Mesothelial cell of epicardium (in vitro differentiated cells): ENCODE results near the genes PPP1R13B and RD3L.

DNA sequence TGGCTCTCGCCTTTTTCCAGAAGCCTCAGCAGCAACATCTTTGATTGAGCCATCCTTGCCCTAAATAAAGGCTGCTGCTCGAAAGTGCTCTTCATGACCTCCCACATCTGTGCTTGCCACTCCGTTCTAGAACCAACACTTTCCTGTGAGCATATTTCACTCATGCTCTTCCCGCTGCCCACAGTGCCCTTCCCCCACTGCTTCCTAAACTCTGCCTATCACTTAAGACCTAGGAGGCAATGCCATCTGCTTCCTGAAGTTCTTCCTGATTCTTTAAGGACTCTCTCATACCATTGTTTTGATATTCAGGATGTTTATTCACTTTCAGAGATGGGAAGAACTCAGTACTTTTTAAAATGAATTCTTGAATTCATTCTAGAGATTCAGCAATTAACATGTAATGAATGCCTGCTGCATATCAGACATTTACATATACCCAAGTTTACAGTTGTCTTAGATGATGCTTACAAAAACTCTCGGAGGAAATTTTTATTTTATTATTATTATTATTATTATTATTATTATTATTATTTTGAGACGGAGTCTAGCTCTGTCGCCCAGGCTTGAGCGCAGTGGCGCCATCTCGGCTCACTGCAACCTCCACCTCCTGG is 50.0 kb downstream of the ZFYVE21 start:
- PRO-cap = no peak

- PRO-cap = bidirectional peak, plus-strand start at chr14:103847729, minus-strand start at chr14:103847575
Measured at GRCh38 chr14:103847429-103848230, at the start of gene PPP1R13B. PPP1R13B (minus strand) TSS chr14:103847575.

GRCh38 chr14:103942258-103942887 is at the start of gene RD3L:
RD3L (minus strand) TSS chr14:103942529.
- PRO-cap = no peak

DNA sequence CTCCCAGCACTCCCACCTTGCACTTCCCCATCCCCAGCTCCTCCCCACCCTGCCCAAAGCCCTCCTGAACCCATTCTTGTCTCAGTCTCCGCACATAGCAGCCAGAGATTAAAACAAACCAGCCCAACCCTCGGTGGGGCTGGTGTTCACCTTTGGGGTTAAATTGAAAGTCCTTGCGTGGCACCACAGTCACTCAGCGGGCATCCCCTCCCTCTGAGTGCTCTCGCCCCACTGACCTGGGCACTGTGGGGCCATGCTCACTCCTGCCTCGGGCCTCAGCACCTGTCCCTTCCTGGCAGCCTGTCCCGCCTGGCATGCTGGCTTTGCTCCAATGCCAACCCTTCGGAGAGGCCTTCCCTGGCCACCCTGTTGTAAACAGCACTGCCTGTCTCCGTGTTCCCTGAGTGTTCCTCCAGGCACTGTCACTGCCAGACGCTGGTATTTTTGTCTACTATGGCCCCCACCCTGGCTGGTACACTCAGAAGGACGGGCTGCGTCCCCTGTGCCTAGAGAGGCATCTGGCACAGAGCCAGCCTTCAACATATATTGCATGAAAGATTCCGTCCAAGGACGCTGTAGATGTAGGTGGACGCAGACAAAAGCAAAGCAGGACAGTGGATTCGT is 2.8 kb upstream of the ASPG start:
- PRO-cap = no peak

GRCh38 chr14:104149612-104150189 is 11.3 kb downstream of the KIF26A start:
- PRO-cap = no peak

DNA sequence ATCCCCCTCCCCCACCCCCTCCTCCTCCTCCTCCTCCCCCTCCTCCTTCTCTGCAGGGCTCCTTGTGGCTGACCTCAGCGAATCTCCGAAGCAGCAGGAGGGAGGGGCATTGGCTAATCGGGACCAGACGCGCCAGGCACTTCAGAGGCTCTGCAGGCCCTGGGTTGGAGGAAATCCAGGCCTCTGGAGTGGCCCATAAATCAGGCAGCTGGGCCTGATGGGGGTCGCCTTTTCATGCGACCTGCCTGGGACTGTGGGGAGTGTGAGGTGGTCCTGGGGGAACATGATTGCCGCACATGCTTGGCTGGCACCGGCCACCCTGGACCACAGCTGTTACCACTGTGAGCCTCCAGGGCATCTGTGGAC is 11.8 kb downstream of the KIF26A start:
- PRO-cap = no peak

DNA sequence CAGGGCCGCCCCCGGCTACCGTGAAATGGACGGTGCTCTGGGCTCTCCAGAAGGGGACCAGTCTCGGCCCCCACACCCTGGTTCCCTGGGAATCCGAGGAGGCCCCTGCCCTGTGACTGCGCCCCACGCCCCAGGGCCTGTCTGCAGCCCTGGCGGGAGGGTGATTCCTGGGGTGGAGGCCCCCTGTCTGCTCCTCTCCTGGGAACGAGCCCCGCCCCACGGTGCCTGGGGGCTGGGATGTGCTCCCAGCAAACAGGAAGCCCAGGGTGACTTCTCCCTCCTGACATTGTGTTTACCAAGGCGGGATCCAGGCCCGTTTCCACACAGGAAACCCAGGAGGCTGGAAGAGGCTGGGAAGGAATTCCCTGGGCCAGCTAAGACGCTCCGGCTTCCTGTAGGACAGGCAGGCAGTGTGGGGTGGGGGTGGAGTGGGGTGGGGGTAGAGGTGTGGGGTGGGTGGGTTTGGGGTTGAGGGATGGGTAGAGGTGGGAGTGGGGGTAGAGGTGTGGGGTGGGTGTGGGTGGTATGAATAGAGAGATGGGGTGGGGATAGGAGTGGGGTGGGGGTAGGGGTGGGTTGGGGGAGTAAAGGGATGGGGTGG is 46.8 kb downstream of the KIF26A start:
- PRO-cap = no peak

GRCh38 chr14:104225092-104225434 is 86.7 kb downstream of the KIF26A start:
- PRO-cap = no peak

GRCh38 chr14:104354146-104354842 is 215.9 kb downstream of the KIF26A start:
- PRO-cap = no peak

DNA sequence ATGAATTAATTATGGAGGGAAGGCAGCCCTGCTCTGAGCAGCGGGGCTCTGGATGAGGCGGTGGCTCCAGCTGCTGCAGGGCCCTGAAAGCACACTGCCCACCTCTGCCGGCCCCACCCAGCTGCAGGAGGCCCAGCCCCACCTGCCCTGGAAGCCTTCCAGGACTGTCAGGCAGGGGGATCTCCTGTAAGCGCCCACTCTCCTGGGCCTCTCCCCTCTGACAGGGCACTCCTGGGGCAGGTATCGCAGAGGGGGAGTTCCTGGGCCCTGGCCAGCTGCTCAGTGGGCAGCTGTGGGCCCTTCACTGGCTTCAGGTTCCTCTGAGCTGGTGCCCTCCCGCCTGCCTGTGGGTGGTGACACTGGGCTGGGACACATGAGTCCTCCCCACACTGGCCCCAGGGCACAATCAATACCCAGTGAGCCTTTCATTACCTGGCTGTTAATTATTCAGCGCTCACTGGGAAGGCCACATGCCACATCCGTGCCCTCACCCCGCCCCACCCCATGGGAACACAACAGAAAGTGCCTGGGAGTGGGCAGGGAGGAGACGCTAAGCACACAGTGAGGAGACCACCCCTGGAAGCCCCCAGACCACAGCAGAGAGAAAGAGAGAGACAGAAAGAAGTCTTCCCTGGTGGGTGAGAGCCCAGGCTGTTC is 142.3 kb upstream of the C14orf180 start:
- PRO-cap = no peak

- PRO-cap = no peak
Measured at GRCh38 chr14:104563078-104563932, 16.3 kb upstream of the C14orf180 start.

GRCh38 chr14:104586134-104586428 is 6.5 kb downstream of the C14orf180 start:
- PRO-cap = no peak

DNA sequence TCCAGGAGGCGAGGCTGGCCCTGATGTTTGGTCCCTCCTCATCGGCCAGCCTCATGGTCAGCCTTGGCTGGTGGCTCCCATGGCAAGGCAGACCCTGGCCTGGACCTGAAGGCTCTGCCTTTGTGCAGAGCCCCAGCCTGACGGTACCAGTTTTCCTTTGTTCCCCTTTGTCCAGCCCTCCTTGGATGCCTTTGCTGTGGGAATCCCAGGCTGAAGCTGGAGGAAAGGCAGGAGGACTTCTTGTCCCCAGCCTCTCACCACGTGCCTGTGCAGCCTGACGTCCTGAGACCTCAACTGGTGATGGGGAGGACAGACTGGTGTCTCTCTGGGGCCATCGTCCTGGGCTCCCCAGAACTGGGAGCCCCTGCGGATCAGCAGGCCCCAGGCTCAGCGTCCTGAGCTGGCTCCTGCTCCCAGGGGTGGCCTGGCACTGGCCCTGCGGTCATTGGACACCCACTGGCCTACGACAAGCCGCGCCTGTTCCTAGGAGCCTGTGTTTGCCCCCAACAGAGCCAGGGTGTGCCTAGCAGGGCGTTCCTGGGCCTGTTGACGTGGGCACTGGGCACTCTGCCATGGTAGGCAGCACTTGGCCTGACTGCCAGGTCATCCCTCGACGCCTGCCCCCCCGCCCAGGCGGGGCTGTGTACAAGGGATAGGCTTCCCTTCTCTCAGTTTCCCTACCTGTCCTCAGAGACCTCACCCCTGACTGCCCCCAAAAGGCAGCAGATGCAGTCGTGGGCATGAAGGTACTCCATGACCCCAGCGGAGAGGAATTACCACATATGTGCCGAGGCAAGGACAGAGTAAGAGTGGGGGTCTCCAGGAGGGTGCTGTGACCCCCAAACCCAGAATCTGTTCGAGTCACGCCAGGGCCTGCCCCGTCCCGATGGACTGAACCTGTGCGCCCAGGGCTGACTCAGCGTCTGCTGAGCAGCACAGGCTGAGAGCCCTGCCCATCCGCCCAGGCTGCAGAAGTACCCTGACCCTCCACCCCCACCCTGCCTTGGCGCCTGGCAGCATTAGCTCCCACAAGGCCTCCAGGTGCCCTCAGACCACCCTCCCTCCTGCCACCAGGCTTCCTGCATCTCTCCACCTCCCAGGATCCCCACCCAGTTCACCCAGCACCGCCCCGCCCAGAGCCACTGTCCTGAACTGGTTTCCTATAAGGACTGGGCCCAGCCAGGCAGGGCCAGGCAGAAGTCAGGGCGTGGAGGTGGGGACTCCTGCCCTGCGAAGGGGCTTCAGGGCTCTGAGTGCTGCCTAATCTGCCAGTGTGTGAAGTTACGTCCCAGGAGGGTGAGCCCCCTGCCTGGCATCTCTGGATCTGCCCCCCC is 8.5 kb downstream of the ADSS1 start:
- PRO-cap = no peak

GRCh38 chr14:104774403-104775101 is 21.0 kb downstream of the AKT1 start:
- PRO-cap = no peak

GRCh38 chr14:104779889-104780294 is 15.7 kb downstream of the AKT1 start:
- PRO-cap = no peak

GRCh38 chr14:104789749-104790271 is 5.7 kb downstream of the AKT1 start:
- PRO-cap = no peak

DNA sequence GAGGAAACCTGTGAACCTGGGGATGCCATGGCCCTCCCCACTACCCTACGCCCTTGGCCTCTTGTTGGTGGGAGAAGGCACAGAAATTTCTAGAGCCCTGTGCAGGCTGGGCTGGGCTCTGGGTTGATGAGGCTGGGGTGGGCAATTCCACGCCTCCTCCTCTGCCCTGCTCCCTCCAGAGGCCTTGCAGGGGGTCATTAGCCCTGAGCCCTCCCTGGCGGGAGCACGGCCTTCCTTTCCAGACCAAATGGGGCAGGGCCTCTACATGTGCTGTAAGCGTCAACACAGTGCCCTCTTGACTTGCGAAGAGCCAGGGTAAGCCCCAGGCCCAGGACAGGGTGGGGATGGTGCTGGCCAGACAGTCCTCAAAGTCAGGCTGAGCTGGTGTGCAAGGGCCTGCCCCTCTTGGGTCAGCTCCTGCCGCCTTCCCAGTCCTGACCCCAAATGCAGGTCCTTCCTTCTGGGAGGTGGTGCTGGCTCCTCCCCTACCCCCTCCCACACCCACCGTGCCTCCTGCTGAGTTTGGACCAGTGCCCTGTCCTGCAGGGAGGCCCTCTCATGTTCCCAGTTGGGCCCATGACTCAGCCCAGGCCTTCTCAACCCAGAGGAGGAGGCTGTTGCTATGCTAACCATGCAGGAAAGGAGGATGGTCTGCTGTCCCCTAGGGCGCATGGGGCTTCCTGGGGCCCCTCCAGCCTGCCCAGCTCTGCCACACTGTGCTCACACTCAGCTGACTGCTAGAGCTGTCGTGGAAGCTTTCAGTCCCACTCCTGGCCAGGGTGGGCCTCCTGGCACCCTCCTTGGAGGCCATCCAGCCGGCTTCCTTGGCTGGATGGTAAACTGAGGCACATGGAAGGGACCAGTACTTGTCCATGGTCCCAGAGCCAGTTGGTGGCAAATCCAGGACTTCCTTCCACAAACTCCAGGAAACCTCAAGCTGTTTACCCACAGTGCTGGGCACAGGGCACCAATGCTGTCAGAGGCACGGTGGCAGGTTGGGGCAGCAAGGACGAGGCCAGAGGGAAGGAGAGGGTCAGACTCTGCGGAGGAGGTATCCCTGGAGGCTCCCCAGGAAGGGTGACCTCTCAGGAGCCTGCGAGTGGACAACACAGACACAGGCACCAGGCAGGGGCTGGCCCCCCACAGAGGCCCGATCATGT is 4.4 kb downstream of the ZBTB42 start:
- PRO-cap = no peak

- PRO-cap = no peak
Measured at GRCh38 chr14:104976092-104976820, 1.9 kb downstream of the AHNAK2 start.

DNA sequence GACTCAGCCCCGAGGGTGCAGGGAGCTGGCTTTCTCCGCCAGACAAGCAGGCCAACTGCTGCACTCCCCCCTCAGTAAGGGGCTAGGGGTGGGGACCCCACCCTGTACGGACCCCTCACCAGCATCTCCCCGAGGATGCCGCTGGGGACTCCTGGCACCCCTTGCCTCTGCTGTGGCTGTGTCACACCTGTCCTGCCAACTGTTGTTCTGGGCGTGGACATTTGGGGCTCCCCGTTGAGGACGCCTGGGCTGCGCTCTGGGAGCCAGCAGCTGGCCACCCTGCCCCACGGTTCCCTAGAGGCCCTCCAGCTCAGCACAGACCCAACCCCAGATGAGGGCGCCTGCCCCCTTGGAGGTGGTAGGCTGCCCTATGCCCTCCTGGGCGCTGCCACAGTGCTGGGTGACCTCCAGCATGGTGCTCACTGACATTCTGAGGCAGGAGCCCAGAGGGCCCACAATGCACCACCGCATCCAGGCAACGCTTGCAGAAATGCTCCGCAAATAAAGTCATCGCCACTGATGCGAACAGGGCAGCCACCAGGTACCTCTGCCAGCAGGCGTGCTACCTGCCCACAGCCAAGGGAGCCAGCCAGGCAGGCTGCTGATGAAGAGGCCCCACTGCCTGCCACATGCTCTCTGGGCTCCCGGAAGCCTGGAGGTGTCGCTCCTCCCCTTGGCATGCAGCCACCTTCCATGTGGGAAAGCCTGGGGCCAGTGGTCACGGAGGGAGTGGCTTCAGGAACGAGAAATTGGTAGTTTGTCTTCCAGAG is 14.9 kb downstream of the GPR132 start:
- PRO-cap = no peak

DNA sequence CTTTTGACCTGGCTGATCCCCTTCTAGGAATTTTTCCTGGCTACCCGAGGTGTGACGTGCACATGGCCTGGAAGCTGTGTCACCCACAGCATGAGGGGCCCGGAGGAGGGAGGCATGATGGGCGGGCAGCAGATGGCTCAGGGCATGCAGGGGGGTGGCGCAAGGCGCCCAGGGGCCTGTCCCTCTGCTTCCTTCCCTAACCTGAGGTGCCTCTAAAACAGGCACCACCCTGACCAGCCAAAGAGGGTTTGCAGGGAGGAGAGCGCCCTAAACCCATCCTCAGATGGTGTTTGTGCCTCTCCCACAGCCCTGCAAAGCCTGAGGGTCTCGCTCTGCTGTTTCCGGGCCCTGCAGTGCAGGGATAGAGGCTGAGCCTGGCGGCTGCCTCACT is 6.6 kb downstream of the GPR132 start:
- PRO-cap = no peak